ENCODE data around the gene ACOT7.

- PRO-cap = no peak
- RAMPAGE, long total RNA, 4 experiments = no peak in any of the 4 experiments
Observed at GRCh38 chr1:2565925-2566719, 10.0 kb downstream of the TNFRSF14 start.

DNA sequence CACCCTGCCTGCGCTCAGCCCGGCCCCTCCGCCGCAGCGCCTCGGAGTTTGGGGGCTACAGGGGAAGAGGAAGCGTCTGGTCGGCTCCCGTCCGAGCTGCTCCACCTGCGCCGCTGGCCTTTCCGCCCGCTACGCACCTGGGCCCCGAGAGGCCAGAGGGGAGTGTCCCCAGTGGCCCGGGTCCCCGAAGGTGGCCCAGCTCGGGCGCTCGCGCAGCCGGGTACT is 1.1 kb upstream of the PRDM16 start:
- PRO-cap = no peak
- RAMPAGE, long total RNA, 4 experiments = no peak in any of the 4 experiments

GRCh38 chr1:3070795-3071265 is 1.8 kb downstream of the PRDM16 start:
- PRO-cap = no peak
- RAMPAGE, long total RNA, 4 experiments = no peak in any of the 4 experiments

GRCh38 chr1:3078241-3079006 is 9.4 kb downstream of the PRDM16 start:
- PRO-cap = no peak
- RAMPAGE, long total RNA, 4 experiments = no peak in any of the 4 experiments

DNA sequence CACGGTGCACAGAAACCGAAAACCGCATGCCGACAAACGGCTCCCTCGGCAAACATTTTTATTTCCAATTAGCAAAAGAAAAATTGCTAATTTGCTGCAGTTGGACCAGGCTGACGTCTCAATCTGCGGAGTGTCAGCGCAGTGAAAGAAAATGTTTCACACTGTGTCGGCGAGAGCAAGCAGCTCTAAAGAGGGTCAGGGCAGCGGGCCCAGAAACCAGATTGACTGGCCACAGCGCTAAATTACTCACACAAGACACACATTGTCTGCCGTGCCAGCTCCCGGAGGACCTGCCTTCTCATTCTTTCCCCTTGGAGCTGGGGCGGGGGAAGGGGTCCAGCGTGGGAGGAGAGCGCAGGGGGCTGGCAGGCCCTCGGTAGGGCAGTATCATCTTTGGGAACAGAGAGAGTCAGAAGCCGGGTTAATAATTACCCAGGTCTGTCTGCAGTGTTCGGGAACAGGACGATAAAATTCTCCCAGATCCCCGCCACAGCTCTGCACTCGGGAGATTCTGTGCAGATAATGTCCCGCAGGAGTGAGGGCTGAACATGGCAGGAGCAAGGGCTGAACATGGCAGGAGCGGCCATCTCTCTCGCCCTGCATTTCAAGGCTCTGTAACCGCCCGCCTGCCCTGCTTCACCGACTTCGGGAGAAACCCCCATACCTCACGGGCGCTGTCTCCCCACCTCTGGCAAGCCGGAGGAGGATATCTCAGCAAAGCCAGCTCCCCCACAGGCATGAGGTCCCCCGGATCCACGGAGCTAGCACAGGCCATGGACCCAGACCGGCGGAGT is 150.3 kb downstream of the PRDM16 start:
- PRO-cap = no peak
- RAMPAGE, long total RNA, 4 experiments = no peak in any of the 4 experiments

GRCh38 chr1:3402534-3402990 is 51.9 kb upstream of the ARHGEF16 start:
- PRO-cap = no peak
- RAMPAGE, long total RNA, 4 experiments = no peak in any of the 4 experiments

- PRO-cap = bidirectional peak, plus-strand start at chr1:3465619, minus-strand start at chr1:3465541
- RAMPAGE, long total RNA, 4 experiments = no peak in any of the 4 experiments
Observed at GRCh38 chr1:3465105-3465897, 10.8 kb downstream of the ARHGEF16 start.

DNA sequence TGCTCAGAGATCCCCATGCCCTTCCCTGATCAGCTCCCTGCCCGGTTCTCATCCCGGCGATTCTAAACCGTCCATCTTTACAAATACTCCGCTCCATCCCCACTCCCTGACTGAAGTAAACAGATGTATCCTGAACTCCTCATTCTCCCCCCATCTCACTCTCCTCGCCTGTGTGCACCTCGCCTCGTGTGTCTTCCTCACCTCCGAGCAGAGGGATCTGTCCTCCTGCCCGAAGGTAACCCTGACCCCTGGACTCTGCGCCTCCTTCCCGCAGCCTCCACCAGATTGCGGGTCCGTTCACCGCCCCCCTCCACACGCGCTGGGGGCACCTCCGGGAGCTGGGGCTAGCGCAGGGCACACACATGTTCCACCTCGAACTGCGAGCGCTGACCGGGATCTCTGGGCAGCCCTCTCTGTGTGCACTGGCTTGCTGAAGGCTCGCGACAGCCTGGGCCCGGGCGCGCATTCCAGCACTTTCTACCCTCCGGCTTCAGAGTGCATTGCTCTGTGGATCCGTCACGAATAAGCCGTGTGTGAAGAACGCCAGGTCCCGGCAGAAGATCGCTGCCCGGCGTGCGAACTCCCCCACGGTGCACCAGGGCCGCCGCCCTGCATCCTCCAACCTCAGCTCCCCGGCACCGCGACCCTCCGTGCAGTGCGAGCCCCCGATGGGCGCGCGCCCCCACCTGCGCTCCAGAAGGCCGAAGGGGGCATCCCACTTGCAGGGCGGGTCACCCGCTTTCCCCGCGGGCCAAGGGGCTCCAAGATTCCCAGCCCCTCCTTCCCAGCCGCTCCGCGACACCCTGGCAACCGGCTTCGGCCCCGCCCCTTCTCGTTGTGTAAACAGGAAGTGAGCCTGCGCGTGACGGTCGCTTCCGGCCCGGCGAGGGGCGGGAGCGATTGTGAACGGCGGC is 612 bp upstream of the TPRG1L start:
- PRO-cap = bidirectional peak, plus-strand start outside the sequence, minus-strand start at position 834 of the sequence
- RAMPAGE, long total RNA, 4 experiments = start-site peak on the minus strand in 1 of 4 experiments, centred at position 822 of the sequence, 13 reads per replicate

DNA sequence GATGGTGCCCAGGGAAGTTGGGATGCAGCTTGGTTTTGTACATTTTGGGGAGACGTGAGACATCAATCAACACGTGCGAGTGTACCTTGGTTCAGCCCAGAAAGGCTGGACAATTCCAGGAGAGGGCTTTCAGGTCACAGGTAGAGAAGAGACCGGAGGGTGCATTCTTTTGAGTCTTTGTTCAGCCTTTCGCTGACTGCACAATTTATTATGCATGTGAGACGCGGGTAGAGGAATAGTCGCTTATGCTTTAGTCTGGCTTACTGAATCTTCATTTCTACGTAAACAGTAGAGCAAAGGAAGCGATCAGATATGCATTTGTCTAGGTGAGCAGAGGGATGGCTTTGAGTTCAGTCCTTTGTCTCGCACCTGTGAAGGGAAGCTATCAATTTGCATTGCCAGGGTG is 499 bp upstream of the LRRC47 start:
- PRO-cap = no peak
- RAMPAGE, long total RNA, 4 experiments = no peak in any of the 4 experiments

GRCh38 chr1:3976726-3977186 is 76.7 kb upstream of the C1orf174 start:
- PRO-cap = unidirectional peak, plus-strand start at chr1:3977004
- RAMPAGE, long total RNA, 4 experiments = no peak in any of the 4 experiments

- PRO-cap = no peak
- RAMPAGE, long total RNA, 4 experiments = no peak in any of the 4 experiments
Observed at GRCh38 chr1:5810097-5810597, 182.1 kb downstream of the NPHP4 start.

DNA sequence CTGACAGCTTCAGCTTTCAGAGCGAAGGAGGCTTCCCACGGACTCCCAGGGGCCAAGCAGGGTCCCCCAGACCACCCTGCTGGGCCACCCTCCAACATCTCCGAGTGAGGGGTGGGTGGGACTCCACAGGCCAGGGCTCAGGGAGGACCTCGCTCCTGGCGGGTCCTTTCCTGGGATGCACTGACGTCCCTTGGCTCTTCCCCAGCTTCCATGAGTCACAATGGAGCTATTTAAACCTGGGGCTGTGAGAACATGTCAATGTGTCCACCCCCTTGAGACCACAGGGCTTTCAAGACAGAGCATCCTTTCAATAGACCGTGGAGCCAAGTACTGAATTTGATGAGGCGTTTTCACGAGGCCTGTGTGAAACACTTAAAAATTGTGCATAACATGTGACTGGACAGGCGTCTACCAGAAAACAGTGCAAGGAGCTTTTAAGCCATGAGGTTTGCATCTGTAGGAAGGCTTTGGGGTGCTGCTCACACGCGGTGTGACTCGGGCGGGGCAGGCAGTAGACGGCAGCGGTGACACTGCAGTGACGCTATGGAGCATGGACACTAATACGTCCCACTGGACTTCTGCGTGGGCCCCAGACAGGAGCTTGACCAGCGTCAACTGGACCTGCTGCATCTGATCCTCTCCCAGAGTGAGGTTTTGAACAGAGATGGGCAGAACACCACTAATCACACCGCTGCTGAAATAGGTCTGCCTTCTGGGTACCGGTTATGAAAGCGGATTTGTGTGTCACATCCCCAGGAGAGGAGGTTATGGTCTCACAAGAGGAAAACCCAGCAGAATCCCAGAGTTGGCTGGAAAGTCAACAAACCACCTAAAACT is 24.2 kb upstream of the NPHP4 start:
- PRO-cap = no peak
- RAMPAGE, long total RNA, 4 experiments = no peak in any of the 4 experiments

DNA sequence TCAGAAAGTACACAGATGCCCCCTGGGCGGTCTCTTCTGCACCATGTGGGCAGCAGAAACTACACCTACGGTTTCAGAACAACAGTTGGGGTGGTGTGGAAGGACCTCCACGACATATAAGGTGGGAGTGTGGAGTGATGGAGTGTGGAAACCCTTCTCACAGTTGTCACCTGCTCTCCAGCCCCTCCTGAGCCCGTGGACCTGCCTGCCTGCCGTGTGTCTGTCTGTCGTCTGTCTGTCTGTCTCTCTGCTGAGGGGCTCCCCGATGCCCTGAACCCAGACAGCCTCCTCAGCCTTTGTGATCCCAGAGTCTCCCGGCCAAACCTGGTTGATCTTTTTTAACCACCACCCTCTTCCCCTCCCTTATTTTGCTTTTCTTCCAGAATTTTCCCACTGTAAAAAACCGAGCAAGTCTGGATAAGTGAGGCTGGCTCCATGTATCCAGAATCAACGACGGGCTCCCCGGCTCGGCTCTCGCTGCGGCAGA is 5.5 kb upstream of the KCNAB2 start:
- PRO-cap = no peak
- RAMPAGE, long total RNA, 4 experiments = no peak in any of the 4 experiments

DNA sequence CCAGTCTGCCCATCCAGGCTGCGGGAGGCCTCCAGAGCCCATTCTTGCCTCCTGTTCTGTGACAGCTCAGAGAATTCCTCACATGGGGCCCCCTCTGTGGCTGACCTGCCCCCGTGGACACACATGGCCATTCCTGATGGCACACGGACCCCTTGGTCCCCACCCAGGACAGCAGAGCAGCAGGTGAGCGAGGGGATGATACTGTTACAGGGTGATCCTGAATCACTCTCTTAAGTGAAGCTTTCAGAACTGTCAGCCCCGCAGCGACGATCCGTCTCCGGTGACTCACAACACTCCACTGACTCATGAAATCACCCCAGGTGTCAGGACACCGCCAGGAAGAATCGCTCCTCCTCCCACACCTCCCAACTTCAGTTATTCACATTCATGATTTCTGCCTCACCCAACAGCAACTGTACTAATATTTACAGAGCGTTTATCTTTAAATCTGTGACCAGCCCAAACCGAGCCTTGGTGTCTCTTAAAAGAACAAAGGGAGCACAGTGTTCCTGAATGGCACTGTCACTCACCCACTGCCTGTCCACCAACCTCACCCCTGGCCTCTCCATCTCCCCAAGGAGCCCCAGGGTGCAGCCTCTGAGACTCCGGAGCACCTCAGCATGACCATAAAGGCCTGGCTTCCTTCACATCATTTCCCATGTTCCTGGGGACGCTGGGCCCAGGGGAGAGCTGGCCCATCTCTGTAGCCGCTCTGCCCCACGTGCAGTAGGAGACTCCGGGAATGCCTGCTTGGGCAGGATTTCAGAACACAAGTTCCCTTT is 22.3 kb downstream of the CHD5 start:
- PRO-cap = no peak
- RAMPAGE, long total RNA, 4 experiments = no peak in any of the 4 experiments

DNA sequence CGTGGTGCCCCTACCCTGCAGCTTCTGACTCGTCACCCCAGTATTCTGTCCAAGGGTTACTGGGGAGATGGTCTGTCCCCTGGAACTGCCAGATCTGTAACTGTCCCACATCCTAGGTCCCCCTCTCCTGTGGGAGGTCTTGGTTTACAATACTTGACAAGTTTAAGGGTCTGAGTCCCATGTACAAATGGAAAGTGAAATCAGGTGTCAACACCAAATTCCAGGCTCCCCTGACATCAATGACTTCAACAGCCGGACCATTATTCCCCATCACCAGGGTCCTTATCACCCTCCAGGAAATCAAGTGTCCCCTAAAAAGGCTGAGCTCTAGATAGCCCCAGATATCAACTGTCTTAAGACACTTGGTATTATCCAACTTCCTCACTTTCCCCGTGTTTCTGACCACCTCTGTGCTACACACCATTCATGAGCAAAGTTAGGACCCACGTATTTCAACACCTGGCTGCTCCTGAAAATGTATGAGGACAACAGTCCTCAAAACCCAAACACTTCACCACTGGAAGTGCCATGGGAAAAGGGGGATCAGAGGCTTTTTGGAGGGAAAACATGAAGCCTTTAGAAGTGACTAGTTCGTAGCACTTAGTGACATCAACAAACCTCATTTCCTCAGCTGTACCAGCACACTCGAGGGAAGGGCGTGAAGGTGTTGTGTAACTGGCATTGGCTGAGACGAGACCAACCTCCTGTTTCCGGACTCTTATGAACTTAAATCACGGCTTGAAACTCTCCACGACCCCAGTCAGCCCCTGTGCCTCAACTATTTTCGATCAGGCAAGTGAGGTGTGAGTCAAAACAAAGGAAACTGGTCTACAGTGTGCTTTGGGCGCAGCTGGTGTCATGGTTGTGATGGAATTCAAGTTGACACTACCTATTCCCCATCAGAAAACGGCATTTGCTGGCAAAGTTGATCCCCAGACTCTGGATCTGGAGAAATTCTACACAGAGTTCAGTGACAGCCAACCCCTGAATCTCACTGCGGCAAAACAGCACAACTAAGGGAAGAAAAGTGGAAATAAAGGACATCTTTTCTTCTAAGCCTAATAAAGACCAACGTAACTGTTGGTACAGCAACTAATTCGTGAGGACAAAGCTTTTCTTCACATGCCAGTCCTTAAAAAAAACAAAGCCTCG is 4.1 kb upstream of the CHD5 start:
- PRO-cap = no peak
- RAMPAGE, long total RNA, 4 experiments = no peak in any of the 4 experiments

GRCh38 chr1:6185020-6186031 is 5.2 kb upstream of the CHD5 start:
- PRO-cap = no peak
- RAMPAGE, long total RNA, 4 experiments = no peak in any of the 4 experiments

- PRO-cap = no peak
- RAMPAGE, long total RNA, 4 experiments = no peak in any of the 4 experiments
Observed at GRCh38 chr1:6282702-6283059, 21.8 kb upstream of the GPR153 start.

- PRO-cap = bidirectional peak, plus-strand start at chr1:6393839, minus-strand start at chr1:6393757; bidirectional peak, plus-strand start at chr1:6394114, minus-strand start at chr1:6394083
- RAMPAGE, long total RNA, 4 experiments = no peak in any of the 4 experiments
Observed at GRCh38 chr1:6393640-6394383, at the start of gene ACOT7. TSS of gene ACOT7 (minus strand) at chr1:6393767.

DNA sequence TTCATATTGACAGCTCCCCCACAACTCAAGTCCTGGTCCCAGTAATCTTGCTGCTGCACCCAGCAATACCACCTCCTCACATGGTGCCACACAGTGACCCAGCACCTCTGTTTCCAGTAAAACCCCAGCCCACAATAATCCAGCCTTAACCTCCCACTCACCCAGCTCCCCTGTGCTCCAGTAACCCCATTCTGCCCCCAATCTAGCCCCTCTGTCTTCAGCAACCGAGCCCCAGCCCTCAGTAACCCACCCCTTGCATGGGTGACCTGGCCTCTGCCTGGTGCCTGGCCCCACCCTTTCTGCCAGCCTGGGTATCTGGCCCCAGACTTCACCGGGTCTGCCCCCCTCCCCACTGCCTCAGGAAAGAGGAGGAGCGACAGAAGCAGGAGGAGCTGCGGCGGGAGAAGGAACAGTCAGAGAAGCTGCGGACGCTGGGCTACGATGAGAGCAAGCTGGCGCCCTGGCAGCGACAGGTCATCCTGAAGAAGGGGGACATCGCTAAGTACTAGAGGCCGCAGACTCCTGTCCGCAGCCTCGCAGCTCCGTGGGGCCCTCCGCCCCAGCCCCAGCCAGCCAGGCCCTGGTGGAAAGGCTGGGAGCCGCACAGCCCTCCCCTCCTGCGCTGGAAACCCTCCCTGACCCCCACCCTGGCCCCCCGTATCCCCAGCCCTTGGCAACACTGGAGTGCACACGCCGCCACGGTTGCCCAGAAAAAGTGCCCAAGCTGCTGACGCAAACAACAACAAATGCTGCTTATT is 6.2 kb downstream of the TNFRSF25 start:
- PRO-cap = bidirectional peak, plus-strand start at position 416 of the sequence, minus-strand start at position 296 of the sequence
- RAMPAGE, long total RNA, 4 experiments = no peak in any of the 4 experiments

- PRO-cap = no peak
- RAMPAGE, long total RNA, 4 experiments = no peak in any of the 4 experiments
Observed at GRCh38 chr1:6467650-6468478, 1.9 kb upstream of the TNFRSF25 start.

Data from esophagus squamous epithelium (tissue), 4 donors.